ENCODE measurements around the gene UBE2V1.

GRCh38 chr20:49697121-49697864 lies 16.4 kb downstream of the B4GALT5 start:
- RRBS: no CpG with 5 or more reads among the region's 8 CpGs

DNA sequence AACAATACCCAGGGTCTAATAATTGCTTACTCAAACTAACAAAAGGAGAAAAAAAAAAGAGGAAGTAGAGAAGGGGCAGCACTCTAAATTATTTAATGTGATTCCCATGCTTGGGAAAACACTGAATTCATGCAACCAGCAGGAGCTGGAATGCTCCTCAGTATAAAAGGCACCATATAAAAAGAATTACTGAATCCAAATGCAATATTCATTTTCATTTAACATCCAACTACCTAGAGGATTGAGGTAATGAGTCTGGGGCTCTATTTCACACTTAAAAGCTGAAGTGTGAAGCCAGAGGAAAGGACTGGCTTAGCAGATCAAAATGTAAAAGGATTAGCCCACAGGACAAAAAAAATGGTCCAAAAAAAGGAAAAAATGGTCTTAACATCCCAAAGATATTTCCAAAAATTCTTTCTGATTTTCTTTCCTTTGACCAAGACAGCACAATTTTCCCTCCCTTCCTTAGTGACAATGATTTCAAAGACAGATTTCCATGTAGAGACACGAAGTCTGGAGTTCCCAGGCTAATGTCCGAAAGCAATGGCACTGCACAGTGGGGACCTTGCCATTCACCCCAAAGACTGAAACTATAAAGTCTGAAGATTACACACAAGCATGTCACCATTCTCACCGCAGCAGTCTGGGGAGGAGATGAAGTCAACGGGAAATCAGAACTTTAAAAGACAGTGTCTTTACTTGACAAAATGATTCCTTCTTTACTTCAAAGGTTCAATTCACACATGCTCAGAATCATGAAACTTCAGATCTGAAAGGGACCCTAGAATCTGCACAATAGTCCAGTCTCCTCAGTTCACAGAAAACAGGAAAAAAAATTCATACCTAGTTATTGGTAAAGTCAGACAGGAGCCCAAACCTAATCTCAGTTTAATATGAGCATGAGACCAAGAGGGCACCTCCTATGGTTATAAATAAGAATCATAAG lies 8.5 kb downstream of the B4GALT5 start:
- RRBS: no CpG with 5 or more reads among the region's 4 CpGs

- RRBS: no CpG with 5 or more reads among the region's 10 CpGs
These were observed 22.5 kb upstream of the SLC9A8 start for GRCh38 chr20:49789838-49790787.

DNA sequence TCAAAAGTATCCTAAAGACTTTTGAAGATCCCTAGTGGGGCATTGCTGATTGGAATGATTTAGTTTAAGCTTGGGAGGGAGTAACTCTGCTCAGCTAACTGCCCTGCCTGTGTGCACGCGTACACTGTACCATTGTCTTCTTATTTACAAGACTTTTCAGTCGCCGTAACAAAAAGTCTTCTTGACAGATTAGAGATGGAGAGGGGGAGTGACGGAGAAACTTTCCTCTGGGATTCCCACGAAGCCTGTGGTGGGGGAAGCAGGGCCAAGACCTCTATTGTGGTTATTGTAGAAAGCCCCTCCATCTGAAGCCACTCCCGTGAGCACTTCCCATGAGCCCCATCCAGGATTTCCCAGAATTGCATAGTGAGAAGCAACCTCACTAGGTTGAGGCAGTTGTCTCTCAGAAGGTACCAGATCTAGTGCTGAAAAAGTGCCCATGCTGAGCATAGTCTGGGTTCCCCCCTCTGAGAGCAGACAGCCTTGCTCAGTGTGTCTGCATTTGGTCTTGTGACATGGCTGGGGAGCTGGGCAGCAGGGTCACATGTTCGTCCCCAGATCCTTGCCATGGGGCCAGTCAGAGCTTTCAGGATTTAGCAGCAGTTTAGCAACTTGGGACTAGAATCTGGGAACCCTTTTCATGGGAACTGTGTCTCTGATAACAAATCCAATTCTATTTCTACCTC lies 38.5 kb downstream of the SLC9A8 start:
- RRBS: no CpG with 5 or more reads among the region's 8 CpGs

- RRBS: no CpG with 5 or more reads among the region's 17 CpGs
These were observed 1.8 kb downstream of the SPATA2 start for GRCh38 chr20:49913302-49914162.

DNA sequence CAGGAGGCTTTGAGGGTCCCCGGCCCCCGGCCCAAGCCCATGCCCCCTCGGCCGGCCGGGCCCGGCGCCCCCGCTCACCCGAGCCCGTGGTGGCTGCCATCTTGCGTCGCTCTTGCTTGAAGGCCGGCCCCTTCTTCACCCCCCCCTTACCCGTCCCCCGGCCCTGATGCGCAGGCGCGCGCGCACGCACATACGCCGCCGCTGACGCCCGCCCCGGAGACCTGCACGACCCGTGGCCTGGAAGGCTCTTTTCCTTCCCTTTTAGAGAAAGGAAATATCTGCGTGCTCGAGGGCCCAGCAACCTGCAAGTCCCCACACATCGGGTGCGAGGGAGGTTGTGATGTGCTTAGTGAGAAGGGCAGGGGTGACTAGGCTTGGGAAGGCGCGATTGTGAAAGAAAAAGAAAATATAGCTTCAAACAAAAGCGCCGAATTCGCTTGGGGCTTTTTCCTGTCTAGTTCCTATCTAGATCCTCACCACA lies at the start of gene UBE2V1:
TSS of gene UBE2V1 (minus strand) at position 122 of the 481 bp plus-strand sequence.
- RRBS: 1% methylated on average over 22 of the region's 38 CpGs

GRCh38 chr20:50121034-50121453 lies 8.1 kb upstream of the UBE2V1 start:
- RRBS: no CpG with 5 or more reads among the region's 7 CpGs

- RRBS: no CpG with 5 or more reads among the region's 12 CpGs
These were observed 10.0 kb upstream of the UBE2V1 start for GRCh38 chr20:50122841-50123546.

DNA sequence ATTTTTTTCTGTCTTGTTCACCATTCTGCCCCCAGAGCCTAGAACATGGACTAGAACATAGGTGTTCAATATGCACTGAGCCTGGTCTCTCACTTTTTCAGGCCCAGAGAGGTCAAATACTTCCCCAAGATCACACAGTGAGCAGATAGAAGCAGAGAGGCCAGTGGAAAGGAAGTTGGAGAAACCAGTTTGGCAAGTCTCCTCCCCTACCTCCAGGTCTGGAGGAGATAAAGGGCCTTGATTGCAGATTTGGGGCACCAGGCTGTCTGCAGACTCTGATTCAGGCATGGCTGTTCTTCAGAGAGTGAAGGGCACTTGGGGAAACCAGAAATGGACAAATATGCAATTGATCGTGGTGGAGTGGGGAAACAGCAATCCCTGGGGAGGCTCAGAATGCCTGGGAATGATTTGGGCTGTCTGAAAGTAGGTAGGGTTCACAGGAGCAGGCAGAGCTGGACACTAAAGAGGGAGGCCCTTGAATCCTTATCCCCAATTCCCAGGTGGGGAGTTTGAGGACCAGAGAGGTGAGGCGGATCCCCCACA lies 2.5 kb downstream of the PEDS1 start:
- RRBS: no CpG with 5 or more reads among the region's 2 CpGs

DNA sequence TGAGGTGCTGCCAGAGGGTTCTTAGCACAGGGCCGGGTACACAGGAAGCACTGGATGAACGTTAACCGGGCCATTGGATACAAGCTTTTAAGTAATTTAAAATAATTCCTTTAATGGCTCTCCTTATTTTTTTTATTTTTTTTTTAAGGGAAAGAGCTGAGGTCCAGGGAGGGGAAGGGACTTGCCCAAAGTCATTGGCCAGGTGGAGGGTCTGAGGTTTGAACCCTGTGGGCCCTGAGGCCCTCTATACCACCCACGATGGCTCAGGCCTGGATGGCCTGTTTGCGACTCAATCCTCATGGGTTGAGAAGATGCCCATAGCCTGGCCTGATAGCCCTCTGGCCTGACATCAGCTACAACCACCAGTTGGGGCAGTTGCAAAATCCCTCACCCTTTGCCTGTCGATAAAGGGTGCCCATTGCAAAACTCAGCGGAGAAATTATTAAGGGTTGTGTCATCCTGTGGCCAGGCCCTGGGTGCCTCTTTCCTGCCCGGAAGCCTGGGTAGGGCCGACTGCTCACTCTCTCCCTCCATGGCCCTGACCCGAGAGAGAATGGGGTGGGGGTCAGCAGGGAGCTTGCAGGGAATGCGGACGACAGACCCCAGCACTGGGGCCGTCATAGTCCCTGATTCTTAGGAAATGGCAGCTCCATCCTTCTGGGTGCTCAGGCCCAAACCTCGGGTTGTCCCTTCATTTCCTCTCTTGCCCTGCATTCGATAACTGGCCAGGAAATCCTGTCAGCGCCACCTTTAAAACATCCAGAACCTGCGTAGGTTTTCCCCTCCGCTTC lies 30.8 kb downstream of the CEBPB start:
- RRBS: no CpG with 5 or more reads among the region's 18 CpGs

GRCh38 chr20:50240190-50240397 lies 49.5 kb downstream of the CEBPB start:
- RRBS: no CpG with 5 or more reads among the region's 6 CpGs

- RRBS: no CpG with 5 or more reads among the region's 7 CpGs
These were observed 70.0 kb downstream of the CEBPB start for GRCh38 chr20:50260477-50261155.

DNA sequence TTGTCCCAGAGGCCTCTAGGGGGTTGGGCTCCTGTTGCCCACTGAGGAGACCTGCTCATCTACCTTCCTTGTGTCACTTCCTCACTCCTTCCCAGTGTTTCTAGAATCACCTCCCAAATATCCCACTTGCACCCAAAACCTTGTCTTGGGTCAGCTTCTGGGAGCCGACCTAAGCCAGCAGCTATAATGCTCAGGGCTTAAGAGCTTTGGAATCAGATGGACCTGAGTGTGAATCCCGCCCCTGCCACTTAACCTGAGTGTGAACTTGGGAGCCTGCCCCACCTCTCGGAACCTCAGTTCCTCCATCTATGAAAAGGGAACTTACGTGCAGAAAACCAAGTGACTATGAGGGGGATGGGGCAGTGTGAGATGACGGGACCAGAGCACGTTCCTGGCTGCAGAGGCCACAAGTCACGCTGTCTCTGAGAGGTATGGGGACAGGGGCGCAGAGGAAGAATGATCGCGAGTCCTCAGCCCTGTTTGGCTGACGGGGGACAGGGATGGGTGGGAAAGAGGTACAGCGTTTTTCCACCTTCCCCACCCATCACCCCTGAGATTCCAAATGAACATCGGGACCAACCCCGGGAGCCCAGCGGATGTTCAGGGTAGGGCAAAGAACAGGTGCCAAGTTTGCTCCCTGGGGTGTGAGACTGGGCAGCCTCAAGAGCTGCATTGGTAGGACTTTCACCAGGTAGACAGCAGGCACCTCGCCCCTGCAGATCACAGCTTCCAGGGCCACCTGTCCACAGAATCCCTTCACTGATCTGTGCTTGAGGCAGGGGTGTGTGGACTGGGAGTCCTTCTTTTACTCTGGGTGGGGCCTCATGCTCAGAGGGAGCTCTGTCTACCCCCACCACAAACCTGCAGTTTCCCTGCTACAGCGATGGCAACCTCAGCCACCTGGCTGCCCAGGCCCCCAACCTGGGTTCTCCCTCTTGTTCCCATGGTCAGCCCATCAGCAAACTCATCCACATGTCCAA lies 85.6 kb downstream of the CEBPB start:
- RRBS: no CpG with 5 or more reads among the region's 17 CpGs

DNA sequence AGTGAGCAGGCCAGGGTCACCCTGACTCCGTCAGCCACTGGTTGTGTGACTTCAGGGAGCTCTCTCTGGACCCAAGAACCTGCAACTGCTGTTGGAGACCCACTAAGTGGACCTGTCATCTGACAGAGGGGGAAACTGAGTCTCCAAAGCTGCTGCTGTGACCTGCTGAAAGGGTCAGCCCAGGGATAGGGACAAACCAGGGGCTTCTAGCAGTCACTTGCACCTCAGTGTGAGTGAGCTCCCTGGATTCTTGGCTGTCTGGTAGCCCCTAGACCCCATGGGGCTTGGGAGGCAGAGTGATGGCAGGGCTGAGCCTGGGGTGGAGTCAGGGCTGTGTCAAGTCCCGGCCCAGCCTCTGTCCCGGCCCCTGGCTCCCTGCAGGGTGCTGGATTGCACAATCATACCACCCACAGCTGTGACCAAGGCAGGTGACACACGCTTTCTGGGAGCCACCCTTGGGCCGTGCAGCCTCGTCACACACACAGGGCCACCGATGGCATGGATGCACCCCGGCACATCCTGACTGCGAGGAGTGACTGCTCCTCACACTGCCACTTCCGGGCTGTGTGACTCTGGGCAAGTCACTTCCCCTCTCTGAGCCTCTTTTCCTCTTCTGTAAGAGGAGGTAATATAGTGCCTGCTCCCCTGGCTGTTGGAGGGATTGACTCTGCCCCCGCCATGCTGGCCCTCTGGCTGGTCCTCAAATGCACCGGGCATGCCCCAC lies 93.2 kb downstream of the CEBPB start:
- RRBS: 76% methylated on average over 3 of the region's 12 CpGs

DNA sequence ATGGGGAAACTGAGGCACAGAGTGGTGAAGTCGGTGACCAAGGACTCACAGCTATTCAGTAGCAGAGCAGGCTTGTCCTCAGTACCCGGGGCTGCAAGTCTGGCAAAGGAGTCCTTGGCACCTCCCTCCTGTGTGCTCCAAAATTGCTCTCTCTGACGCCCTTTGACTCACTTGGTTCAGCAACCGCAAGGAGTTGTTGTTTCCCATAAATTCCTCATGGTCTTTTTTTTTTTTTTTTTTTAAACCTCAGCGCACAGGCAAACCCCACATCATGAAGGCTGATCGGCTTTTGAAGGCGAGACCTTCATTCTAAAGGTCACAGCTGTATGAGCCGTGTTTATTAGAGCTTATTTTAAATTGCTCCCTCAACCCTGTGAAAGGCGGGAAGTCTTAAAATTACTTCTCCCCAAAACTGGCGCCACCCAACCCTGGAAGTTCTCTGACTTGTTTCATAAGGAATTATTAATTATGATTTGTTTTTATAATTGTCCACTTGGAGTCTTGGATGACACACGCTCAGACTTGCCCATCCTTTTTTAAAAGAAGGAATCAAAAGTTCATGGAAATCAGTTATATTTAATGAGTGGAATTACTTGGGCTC lies 143.3 kb downstream of the CEBPB start:
- RRBS: no CpG with 5 or more reads among the region's 11 CpGs

- RRBS: no CpG with 5 or more reads among the region's 6 CpGs
These were observed 141.4 kb upstream of the PTPN1 start for GRCh38 chr20:50368684-50369308.

- RRBS: no CpG with 5 or more reads among the region's 14 CpGs
These were observed 120.9 kb upstream of the PTPN1 start for GRCh38 chr20:50389160-50389850.

GRCh38 chr20:50400065-50400555 lies 110.1 kb upstream of the PTPN1 start:
- RRBS: no CpG with 5 or more reads among the region's 13 CpGs

DNA sequence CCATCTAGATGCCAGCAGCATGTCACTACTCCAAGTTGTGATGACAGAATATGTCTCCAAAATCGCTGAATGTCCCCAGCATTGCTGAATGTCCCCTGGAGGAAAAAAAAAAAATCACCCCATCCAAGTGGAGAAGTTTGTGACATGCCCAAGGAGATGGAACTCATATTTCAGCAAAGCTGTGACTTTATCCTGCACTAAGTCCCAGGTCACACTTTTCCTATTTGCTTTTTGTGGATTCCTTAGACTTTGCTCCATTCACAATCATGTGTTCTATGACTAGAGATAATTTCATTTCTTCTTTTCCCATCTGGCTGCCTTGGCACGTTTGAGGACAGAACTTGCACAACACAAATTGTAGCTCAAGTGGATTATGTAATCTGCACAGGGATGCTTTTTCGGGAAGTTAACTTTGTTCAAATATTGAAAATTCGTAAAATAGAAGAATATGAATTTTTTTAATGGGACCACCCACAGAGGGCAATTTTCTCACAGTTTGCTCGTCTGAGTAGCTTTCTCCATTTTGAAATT lies 100.7 kb upstream of the PTPN1 start:
- RRBS: no CpG with 5 or more reads among the region's 5 CpGs

DNA sequence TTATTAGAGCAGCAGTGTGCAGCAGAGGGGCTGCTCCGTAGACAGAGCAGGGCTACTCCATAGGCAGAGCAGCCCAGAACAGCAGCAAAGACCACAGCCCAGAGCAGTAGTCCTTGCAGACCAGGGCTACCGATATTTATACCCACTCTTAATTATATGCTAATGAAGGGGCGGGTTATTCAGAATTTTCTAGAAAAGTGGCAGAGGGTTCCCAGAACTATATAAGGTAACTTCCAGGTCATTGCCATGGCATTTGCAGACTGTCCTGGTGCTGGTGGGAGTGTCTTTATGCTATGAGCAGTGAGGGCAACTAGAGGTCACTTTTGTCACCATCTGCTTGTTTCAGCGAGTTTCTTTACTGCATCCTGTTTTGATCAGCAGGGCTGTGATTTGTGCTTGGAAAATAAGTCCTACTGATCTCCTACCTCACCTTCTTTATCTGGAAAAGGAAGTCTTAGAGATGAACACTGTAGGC lies 39.8 kb upstream of the PTPN1 start:
- RRBS: no CpG with 5 or more reads among the region's 4 CpGs